Neural progenitor cell (in vitro differentiated cells): ENCODE measurements around the gene LYSMD4.

- RAMPAGE, long total RNA, result no peak
These were observed 66.5 kb downstream of the IGF1R start for GRCh38 chr15:98714637-98715425.

DNA sequence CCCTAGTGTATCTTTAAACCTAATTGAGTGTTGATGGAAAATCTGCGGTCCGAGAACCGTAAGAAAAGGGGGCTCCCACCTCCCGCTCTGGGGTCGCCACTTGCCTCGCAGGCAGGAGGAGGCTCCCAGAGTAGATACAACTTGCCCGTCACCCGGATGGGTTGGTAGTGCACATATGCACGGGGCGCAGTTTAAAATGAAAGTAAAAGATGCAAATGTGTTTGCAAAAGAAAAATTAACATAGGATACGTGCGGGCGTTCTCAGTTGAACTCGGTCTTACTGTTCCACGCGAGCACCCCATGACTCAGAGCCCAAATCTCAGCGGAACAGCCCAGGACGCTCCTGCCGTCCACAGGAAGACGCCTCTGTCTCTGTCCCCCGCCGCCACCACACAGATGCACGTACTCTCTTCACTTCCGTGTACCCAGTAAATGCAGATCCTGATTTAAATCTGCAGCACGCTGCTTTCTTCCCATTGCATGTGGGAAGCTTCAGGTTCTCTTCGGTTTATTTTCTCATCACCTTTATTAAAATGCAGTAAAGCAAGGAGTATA, 141.7 kb downstream of the PGPEP1L start:
- RAMPAGE, long total RNA, result no peak

DNA sequence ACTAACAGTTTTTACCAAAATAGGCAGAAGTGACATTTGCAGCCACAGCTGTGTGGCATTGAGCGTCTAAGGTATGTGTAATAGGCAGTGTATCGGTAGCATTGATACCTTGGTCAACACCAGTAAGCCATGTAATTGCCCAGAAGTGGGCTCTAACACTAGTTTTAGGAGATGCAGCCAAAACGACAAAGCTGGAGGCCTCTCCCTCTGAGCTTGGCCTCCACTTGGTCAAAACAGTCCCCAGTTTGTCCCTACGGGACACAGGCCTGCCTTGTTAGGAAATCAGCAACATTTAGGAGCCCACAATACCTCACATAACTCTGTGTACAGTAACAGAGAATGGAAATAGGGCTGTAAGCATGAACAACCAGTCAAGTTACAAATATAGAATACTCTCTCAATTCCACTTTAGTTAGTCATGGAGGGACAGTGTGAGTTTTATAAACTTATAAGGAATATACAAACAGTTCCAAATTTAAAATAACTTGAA, 129.6 kb downstream of the PGPEP1L start:
- RAMPAGE, long total RNA, result no peak

DNA sequence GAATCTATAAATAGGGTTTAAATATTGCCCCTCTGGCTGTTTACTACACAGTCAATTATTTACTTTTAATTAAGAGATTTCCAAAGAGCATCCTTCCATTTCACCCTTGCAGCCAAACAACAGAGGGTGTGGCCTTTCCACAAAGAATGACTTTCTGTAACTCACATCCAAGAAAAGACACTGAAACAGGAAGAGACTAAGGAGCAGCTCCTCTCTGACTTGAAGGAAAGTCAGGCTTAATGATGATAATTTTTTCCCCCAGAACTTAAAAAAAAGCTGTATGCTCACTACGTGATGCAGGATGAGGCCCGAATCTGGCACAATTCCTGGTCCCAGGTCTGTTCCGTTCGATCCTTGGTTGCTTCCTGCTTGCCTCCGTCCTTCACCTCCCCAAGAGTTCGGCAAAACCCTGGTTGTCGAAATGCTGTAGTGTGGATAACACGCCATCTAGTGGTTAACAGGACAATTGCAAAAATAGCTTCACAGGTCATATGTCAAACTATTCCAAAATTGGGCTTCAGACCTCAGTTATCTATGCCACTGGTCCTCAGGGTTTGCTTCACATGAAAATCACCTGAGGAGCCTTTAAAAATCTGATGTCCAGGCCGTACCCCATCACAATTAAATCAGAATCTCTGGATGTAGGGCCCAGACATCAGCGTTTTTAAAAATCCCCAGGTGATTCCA, 28.3 kb upstream of the SYNM start:
- RAMPAGE, long total RNA, result no peak

GRCh38 chr15:99108676-99108902, 3.7 kb downstream of the SYNM start:
- RAMPAGE, long total RNA, result no peak

- RAMPAGE, long total RNA, result no peak
These were observed 30.2 kb downstream of the SYNM start for GRCh38 chr15:99135093-99135411.

- RAMPAGE, long total RNA, result no peak
These were observed 67.9 kb downstream of the TTC23 start for GRCh38 chr15:99181333-99181947.

GRCh38 chr15:99421124-99421532, 144.7 kb upstream of the MEF2A start:
- RAMPAGE, long total RNA, result no peak

GRCh38 chr15:99504704-99505253, 61.0 kb upstream of the MEF2A start:
- RAMPAGE, long total RNA, result no peak

GRCh38 chr15:99720885-99721239, 12.4 kb downstream of the LYSMD4 start:
- RAMPAGE, long total RNA, result no peak

GRCh38 chr15:99733249-99733532, at the start of gene LYSMD4:
LYSMD4 (minus strand) TSS chr15:99733437.
- RAMPAGE, long total RNA, result no peak

GRCh38 chr15:99986303-99986735, 253.1 kb upstream of the LYSMD4 start:
- RAMPAGE, long total RNA, result no peak

DNA sequence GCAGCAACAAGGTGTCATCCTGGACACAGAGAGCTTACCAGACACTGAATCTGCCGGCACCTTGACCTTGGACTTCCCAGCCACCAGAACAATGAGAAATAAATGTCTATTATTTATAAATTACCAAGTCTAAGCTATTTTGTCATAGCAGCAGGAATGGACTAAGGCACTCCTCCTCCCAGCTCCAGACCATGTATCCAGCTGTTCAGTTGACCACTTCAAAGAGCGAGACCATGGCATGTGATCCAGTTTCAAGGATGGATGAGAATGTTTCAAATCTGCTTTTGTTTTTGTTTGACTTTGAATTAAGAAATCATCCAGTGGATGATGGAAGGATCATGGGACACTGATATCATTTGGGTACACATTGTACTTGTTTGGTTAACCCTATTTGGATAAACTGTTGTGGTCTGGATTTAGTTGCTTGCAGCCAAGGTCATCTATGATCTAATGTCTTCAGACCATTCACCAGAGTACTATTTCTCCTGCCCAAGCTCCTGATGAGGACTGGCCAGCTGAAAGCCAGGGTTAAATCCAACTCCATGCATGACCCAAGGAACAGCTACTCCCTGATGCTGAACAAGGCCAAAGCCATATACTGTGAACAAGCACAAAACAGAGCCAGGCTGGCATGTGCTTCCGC, 5.0 kb upstream of the ADAMTS17 start:
- RAMPAGE, long total RNA, result no peak

DNA sequence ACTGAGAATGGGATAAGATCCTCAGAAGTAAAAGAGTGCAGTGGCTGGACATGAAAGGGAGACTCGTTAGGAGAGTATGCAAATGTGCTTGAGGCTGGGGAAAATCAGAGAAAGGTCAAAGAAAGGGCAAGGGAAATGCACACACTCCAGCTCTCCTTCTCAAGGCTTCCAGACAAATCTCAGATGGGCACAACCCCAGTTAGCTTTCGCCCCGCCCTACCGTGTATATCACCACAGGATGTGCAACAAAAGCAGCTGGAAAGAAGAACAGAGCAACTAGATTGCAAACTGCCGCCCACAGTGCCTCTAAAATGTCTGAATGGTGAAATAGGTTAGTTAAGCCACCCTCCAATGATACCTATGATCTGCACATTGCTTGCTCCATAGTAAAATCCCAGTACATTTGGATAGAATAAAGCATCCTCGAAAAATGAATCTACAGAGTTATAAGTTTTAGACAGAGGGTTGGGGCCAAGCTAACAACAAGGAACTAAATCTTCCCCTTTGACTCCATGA, 63.8 kb downstream of the CERS3 start:
- RAMPAGE, long total RNA, result no peak

DNA sequence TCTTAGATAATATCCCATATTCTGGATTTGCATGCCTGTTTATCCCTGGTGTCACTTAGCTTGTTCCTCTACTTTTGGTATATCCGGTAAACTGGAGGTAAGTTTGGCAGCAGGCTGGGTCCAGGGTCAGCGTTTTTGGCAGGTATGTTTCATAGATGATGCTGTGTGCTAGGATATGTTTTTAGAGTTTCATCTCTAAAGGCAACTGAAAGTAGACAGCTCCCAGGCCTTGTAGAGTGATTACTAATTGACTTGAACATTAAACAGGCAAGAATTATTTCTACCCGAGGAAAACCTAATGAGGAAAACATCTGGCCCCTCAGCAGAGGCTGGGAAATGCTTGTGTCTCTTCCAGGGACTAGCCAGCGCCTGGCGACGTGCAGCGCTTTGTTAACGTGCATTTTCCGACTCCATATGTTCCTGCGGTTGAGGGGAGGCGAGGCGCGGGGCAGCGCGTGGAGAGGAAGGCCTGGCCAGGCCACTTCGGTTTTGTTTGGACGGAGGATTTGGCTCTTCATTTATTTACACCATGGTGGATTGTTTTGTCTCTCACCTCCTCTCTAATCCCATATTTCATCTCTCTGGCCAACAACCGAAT, 65.2 kb downstream of the ASB7 start:
- RAMPAGE, long total RNA, result no peak

- RAMPAGE, long total RNA, result no peak
These were observed 83.9 kb downstream of the ASB7 start for GRCh38 chr15:100686042-100686916.

DNA sequence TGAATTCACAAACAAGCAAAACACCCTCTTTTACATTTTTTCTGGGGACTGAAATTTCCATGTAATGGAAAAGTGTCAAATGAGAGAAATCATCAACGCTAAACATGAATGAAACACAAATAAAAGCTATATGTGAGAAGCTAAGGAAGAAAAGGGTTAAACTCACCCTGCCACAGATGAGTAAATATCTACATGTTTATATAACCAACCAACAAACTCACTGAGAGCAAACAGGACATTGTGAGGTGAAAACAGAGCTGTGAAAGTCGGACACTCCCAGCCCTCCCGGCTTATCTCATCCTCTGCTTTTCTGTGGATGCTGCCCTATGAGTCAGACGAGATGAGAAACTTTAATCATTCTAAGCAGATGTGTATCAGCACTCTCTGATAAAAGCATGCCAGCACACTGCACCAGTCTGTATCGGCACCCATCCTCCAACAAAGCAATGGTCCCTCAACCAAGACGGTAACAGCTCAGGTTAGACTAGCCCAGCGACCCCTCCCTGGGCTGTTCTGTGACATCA, 120.0 kb upstream of the ALDH1A3 start:
- RAMPAGE, long total RNA, result no peak

DNA sequence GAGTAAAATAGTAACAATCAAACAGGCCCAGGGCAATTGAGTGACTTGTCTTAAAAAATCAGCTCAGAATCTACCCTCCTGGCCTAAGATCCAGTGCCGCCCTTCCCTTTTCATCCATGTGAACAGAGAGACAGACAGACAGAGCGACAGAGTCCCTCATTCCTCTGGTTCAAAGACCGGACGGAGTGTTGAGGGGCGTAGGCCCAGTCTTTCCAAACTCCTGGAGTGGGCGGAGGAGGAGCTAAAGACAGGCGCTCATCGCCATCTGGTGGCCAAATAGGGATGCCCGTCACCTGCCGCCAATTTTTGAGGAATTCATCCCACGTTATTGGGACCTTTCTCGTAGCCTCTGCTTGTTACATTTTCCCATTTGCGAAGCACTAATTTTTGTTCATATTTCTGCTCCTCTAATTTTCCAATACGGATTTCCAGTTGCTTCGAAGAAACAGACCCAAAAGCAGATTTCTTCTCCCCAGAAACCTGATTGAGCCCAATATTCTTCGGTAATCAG, 87.8 kb downstream of the LRRK1 start:
- RAMPAGE, long total RNA, result no peak

- RAMPAGE, long total RNA, result no peak
These were observed 149.8 kb downstream of the LRRK1 start for GRCh38 chr15:101068688-101069706.

GRCh38 chr15:101086301-101086933, 165.4 kb downstream of the CHSY1 start:
- RAMPAGE, long total RNA, result no peak